Cerebellum (tissue), 5 donors: ENCODE measurements around the genes OTX2, DACT1 and CCDC175.

DNA sequence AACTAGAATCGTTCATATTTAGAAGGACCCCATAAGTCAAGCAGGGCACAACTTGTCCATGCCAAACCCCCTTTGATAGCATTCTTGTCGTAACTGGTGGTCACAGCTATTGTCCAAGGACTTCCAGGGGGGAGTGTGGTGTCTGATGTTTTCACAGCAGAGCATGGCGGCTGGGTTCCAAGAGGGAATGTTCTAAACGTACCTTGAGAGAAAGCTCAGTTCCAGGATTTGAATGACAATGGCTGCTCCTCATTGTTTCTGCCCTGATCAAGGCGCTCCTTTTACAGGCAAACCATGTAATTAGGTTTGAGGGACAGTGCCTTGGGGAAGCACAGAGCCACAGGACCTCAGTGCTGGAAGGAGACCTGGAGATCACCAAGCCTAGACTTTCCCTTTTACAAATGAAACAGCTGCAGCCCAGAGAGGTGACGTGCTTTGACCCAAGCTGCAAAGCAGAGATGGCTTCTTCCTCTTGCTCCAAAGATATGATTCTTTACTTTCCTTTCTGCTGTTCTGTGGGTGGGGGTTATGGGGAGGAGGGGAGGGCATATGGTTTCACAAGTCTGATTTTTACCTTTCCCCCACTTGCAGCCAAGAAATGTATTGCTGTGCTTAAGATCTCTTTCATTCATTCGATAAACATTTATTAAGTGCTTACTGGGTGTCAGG lies 172.7 kb downstream of the KTN1 start:
- PRO-cap, 3 experiments, result no peak in any of the 3 experiments
- RAMPAGE, long total RNA, result no peak

DNA sequence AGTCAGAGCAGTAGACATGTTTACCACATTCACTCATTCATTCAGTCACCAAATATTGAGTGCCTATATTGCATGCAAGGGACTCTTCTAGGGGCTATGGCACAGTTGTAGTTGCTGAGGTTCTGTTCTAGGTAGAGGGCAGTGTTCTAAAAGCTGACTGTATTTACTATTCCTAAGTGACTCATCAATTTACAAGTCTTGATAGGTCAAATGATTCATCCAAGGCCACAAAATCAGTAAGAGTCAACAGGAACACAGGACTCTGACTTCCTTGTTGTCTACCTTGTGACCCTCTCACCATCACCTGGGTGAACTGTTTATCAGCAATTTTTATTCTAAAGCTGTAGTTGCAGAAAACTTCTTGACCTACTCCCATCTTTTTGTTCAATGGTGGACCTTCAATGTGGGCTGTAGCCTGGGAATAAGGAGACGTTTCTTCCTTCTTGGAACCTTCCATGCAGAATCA lies 223.1 kb downstream of the KTN1 start:
- PRO-cap, 3 experiments, result no peak in any of the 3 experiments
- RAMPAGE, long total RNA, result no peak

GRCh38 chr14:56229611-56230379 lies 111.6 kb downstream of the PELI2 start:
- PRO-cap, 3 experiments, result no peak in any of the 3 experiments
- RAMPAGE, long total RNA, result no peak

- PRO-cap, 3 experiments, result no peak in any of the 3 experiments
- RAMPAGE, long total RNA, result no peak
Measured at GRCh38 chr14:56648491-56649030, 69.0 kb downstream of the TMEM260 start.

- PRO-cap, 3 experiments, result peak in 3 of 3 experiments; most common plus-strand start chr14:56810601 (in 3); most common minus-strand start chr14:56810479 (in 2)
- RAMPAGE, long total RNA, result start-site peak on the minus strand at chr14:56810448-56810479, 39 and 75 reads in 2 replicates
Measured at GRCh38 chr14:56810328-56810837, at the start of gene OTX2. OTX2 (minus strand) TSS chr14:56810479.

- PRO-cap, 3 experiments, result no peak in any of the 3 experiments
- RAMPAGE, long total RNA, result no peak
Measured at GRCh38 chr14:56992351-56992698, 182.0 kb upstream of the OTX2 start.

DNA sequence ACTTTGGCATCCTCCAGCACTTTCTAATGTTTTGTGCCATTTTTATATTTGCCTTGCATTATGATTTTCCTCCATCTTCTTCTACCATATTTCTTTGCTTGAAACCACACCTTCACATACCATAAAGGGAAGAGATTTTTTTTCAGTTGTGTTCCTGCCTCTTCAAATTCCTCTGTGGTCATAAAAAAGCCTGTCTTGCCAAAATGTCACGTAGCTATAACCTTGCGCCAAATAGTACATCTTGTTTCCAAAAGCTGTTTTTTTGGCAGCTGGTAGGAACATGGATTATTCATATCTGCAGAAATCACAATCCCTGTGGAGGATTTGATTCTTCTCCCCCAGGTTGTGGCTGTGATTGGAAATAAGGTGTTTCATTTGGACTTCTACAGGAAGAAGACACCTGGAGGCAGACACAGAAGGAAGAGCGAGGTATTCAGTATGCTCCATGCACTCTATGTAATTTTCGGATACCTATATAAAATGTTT lies 133.6 kb upstream of the SLC35F4 start:
- PRO-cap, 3 experiments, result peak in 3 of 3 experiments; most common plus-strand start position 399 of the sequence (in 2); most common minus-strand start position 176 of the sequence (in 2)
- RAMPAGE, long total RNA, result no peak

- PRO-cap, 3 experiments, result no peak in any of the 3 experiments
- RAMPAGE, long total RNA, result no peak
Measured at GRCh38 chr14:58318496-58318911, 20.1 kb downstream of the ARID4A start.

DNA sequence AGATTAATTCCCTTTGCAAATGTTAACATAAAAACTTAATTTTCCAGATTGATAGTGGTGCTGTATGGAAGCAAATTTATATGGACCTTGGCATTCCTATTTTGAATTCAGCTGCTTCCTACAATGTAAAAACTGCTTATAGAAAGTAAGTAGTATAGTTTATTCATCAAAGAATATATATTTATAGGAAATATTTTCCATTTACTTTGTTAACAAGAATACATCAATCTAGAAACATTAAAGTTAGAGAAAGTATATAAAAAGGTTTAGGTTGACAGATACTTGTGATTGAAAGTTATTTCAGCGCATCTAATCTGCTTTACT lies 48.6 kb downstream of the ARID4A start:
- PRO-cap, 3 experiments, result no peak in any of the 3 experiments
- RAMPAGE, long total RNA, result no peak

DNA sequence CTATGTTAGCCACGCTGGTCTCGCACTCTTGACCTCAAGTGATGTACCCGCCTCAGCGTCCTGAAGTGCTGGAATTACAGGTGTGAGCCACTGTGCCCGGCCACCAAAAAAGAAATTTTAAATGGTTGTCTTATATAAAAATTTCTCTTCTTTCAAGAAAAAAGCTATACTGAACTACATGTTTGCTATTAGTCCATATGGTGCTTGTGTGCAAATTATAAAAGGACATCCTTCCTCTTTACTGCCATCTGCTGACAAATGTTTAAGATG lies 33.0 kb upstream of the TOMM20L start:
- PRO-cap, 3 experiments, result peak in 1 of 3 experiments; most common minus-strand start position 111 of the sequence (in 1)
- RAMPAGE, long total RNA, result no peak

DNA sequence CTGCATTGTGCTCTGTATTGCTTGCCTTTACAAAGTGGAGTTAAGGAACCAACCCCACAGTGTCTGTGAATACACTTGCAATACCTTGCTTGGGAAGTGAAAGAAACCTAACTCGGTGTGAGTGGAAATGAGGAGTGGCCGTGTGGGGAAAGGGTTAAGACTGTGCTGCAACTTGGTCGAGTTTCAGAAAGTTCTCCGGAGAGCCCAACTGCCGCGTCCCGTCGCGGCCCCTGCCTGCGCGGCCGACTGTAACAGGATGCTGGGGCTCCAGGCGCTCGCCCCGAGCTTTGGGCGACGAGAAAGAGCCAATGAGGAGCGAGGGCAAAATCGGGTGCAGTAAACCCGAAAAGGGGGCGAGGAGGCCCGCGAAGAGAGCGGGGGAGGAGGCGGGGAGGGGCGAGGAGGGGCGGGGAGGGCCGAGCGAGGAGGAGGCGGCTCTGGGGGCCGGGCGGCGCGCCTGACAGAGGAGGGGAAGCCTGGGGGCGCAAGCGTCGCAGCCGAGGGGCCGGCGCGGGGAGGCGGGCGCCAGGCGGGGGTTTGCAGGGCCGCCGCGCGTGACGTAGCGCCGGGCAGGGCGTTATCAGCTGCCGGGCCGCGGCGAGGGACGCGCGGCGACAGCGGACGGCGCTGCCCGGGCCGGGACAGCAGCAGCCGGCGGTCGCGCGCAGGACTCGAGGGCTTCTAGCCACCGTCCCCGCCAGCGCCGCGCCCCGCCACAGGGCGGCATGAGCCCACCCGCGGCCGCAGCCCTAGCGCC lies at the start of gene DACT1:
Gene DACT1, plus strand, starts transcription at position 577 of the 757 bp plus-strand sequence.
- PRO-cap, 3 experiments, result peak in 3 of 3 experiments; most common plus-strand start position 617 of the sequence (in 3); most common minus-strand start position 244 of the sequence (in 1)
- RAMPAGE, long total RNA, result no peak

- PRO-cap, 3 experiments, result no peak in any of the 3 experiments
- RAMPAGE, long total RNA, result no peak
Measured at GRCh38 chr14:58749039-58749669, 111.4 kb downstream of the DACT1 start.

GRCh38 chr14:59189811-59190361 lies 1.4 kb downstream of the DAAM1 start:
- PRO-cap, 3 experiments, result peak in 1 of 3 experiments; most common minus-strand start chr14:59189993 (in 1)
- RAMPAGE, long total RNA, result no peak

DNA sequence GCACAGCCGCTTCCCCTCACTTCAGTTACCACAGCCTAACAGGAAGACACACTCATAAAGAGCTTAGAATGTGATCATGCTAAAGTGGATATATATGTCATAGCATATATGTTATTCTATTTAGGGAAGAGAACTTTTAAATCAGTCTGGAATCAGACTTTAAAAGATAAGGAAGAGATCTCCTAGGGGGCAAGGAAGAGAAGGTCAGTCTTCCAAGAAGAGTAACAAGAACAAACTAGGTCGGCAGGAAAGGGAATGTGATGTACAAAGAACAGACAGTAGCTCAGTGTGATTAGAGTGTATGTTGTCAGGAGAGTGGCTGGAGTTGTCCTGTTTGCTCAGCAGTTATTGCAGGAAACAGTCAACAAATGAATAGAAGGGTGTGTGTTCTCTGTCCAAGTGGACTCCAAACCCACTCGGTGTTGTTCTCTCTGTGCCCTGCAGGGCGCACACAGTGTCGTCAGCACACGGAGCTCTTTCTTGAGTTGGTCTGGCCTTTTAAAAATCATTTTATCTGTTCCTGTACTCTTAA lies 74.5 kb downstream of the DAAM1 start:
- PRO-cap, 3 experiments, result no peak in any of the 3 experiments
- RAMPAGE, long total RNA, result no peak

DNA sequence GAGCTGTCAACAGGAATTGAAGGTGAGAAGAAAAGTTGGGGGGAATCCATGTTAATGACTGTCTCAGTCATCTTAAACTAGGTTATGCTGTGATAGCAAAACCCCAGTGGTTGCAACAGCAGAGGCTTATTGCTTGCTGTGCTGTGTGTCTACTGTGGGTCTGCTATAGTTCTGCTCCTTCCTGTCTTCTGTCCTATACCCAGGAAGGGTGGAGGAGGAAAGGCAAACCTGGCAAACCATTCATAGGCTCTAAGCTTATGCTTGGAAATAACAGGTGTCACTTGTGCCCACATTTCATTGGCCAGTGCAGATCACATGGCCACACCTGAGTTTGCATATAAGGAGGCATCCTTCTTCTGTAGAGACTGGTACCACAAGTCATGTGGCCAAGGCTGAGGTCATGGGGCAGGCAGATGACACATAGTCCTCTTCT lies 77.1 kb downstream of the DAAM1 start:
- PRO-cap, 3 experiments, result no peak in any of the 3 experiments
- RAMPAGE, long total RNA, result no peak

- PRO-cap, 3 experiments, result peak in 2 of 3 experiments; most common plus-strand start chr14:59576377 (in 1); most common minus-strand start chr14:59576388 (in 1)
- RAMPAGE, long total RNA, result no peak
Measured at GRCh38 chr14:59576133-59576936, at the start of gene CCDC175. CCDC175 (minus strand) TSS chr14:59576812.

DNA sequence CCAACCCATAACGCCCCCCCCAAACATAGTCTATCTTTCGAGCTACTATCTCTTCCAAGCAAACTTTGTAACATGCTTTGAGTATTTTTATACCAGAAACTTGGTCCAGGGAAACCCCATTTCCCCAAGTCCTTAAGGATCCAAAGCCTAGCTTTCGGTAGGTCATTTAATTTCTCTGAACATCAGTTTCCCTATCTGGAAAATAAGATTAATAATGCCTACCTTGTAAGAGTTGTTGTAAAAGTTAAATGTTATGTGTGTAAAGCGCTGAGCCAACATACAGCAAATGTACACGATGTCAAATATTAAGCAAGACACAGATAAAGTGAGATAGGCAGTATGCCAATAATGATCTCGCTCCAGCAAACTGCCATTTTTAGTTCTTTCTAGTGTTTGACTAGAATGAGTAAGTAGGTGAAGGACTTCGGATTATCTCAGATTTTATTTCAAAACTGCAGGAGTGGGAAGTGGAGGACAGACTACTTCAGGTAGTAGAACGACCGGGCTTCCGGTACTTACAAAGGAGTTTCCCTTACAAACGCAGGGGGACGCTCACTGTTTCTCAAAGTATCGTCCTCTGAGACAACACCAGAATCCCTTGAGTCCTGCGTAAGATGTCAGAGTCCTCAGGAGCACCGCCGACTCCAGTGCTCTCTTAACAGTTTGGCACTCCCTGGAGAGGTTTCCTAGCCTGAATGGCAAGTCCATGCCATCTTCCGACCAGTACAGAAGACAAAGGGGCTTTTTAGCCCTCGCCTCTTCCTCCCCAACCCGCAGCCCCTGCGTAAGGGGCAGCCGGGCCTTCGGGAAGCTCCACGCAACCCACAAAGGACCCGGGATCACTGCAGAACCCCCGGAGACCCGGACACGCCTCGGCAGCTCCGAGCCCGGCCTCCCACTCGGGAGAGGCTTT lies 691 bp downstream of the DHRS7 start:
- PRO-cap, 3 experiments, result peak in 1 of 3 experiments; most common plus-strand start position 591 of the sequence (in 1)
- RAMPAGE, long total RNA, result no peak

GRCh38 chr14:60174883-60175846 lies 10.0 kb upstream of the DHRS7 start:
- PRO-cap, 3 experiments, result no peak in any of the 3 experiments
- RAMPAGE, long total RNA, result no peak

DNA sequence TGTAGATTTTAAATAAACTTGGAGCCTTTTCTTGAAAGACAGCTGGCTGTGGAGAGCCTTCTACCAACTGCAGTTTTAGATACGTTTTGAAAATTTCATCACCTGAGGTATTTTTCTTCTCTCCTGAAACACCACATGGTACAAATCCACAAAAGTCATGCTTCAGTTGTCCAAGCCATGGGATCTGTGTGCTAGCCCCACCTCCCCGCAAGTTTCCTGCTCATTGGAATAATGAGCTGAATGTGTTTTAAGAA lies 1.3 kb downstream of the PPM1A start:
- PRO-cap, 3 experiments, result no peak in any of the 3 experiments
- RAMPAGE, long total RNA, result no peak

GRCh38 chr14:60272891-60273780 lies 24.1 kb downstream of the PPM1A start:
- PRO-cap, 3 experiments, result no peak in any of the 3 experiments
- RAMPAGE, long total RNA, result no peak